ENCODE data around the genes TSPAN31, EEF1AKMT3 and MON2.

- PRO-cap: no peak
Observed at GRCh38 chr12:57619184-57619945, 8.1 kb downstream of the ARHGEF25 start.

- PRO-cap: no peak
Observed at GRCh38 chr12:57718909-57719319, 19.6 kb downstream of the AGAP2 start.

- PRO-cap: bidirectional peak, plus-strand start at chr12:57745001, minus-strand start at chr12:57744865
Observed at GRCh38 chr12:57744953-57745587, at the start of gene TSPAN31. TSPAN31 (plus strand) TSS chr12:57745039.

GRCh38 chr12:57746929-57747841 lies 2.3 kb downstream of the TSPAN31 start:
- PRO-cap: no peak

GRCh38 chr12:57765001-57765868 lies 1.6 kb downstream of the CYP27B1 start:
- PRO-cap: unidirectional peak, minus-strand start at chr12:57765501

- PRO-cap: no peak
Observed at GRCh38 chr12:57770868-57771413, 964 bp downstream of the METTL1 start.

DNA sequence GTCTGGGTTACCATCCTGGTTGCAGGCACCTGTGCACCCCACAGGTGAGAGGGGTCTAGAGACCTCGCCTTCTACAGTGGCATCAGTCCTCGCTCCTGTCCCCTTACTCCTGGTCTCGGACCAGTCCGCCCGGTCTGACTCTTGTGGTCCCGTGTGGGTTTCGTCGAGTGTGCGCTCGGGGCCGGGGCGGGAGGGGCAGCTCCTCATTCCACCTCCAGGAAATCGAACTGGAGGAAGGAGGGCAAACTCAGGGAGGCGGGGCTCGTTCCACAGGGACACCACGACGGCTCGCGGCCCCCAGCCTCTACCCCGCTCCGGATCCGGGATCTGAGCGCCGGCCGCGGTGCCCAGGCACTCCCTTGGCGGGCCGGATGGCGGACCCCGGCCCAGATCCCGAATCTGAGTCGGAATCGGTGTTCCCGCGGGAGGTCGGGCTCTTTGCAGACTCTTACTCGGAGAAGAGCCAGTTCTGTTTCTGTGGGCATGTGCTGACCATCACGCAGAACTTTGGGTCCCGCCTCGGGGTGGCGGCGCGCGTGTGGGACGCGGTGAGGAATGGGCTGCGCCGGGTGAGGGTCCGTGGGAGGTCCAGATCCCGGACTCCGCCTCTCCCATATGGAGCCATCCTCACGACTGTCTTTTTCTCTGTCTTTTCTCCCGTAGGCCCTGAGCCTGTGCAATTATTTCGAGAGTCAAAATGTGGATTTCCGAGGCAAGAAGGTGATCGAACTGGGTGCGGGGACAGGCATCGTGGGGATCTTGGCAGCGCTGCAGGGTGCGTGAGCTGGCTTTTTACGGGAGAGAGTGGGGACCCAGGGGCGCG lies at the start of gene EEF1AKMT3:
EEF1AKMT3 (plus strand) TSS at position 261 of the 823 bp plus-strand sequence.
- PRO-cap: bidirectional peak, plus-strand start at position 244 of the sequence, minus-strand start at position 224 of the sequence; unidirectional peak, minus-strand start at position 506 of the sequence

- PRO-cap: no peak
Observed at GRCh38 chr12:57826775-57827269, 8.3 kb upstream of the AVIL start.

GRCh38 chr12:57842421-57843066 lies 4.0 kb downstream of the CTDSP2 start:
- PRO-cap: no peak

DNA sequence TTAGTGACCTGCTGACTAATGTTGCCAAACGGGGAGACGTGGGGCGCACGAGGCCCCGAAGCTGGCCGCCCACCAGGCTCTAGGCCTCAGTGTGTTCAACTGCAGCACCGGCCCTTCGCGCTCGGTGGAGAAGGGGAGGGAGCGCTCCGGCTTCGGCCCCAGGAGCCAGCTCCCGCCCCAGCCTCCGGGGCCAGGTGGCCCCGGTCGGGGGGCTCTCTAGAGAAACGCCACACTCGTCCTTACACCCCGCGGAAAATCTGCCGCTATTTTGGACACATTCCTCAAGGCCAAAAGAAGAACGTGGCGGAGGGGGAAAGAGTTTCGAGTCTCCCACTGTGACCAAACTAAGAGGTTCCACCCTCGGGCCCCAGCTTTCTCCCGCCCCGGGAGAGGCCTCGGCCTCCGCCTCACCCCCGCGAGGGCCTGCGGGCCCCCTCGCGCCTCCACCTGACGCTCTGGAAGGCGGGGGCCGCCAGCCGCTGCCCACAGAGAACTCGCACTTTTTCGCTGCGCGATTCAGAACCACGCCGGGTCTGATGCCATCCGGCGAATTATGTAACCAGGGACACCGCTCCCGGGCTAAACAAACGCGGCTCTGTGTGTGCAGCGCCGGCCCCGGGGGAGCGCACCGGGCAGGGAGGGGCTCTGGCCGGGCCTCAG lies 1.4 kb downstream of the CTDSP2 start:
- PRO-cap: no peak

- PRO-cap: bidirectional peak, plus-strand start at chr12:57852808, minus-strand start at chr12:57852746
Observed at GRCh38 chr12:57852172-57853105, 5.9 kb upstream of the CTDSP2 start.

- PRO-cap: no peak
Observed at GRCh38 chr12:57873876-57875086, 27.8 kb upstream of the CTDSP2 start.

DNA sequence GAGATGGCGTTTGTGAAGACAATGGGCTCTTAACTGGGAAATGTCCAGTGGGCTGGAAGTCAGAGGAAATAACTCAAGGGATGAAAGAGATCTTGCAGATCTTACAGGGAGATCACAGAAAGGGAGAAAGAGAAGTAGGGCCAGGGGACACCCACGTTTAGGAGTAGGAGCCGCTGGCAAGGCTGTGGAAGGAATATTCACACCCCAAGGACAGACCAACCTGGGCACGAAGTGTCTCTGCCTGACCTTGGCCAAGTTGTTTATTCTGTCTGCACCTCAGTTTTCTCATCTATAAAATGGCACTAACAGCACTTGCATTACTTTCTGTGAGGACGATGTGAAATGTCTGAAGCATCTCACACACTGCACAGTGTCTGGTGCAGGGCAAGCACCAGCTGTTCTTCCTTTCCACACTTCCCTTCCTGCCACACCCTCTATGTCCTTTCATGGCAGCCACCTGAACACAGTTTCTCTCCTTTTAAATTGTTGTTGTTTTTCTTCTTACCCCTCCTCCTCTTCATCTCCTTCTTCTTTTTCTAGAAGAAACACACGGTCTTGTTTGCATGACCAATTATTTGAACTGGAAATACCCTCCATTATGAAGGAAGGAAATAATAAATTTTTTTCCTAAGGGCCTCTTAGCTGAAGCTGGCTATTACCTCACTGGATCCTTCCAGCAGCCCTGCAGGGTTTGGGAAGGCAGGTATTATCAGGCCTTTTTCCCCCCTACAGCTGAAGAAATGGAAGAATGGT lies 43.0 kb upstream of the ATP23 start:
- PRO-cap: unidirectional peak, minus-strand start at position 372 of the sequence

DNA sequence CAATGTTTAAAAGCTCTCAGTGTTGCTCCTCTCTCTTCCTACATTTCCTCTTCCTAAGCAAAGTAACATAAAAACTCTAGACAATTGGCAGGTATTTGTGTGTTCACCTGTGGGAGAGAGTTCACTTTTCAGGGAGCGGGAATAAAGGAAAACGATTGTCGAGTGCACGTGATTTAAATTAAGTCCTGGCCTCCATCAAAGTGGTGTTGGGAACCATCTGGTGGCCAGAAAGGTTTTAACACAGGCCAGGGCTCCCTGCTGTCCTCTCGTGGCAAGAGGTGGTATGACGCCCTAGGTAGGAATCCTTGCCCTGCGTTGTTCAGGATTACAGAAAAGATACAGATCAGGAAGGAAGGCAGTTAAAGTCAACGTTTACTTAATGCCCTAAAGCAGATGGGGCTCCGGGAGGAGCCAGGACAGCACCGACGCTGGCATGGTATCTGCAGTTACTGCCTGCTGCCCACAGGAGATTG lies 36.1 kb upstream of the ATP23 start:
- PRO-cap: no peak

DNA sequence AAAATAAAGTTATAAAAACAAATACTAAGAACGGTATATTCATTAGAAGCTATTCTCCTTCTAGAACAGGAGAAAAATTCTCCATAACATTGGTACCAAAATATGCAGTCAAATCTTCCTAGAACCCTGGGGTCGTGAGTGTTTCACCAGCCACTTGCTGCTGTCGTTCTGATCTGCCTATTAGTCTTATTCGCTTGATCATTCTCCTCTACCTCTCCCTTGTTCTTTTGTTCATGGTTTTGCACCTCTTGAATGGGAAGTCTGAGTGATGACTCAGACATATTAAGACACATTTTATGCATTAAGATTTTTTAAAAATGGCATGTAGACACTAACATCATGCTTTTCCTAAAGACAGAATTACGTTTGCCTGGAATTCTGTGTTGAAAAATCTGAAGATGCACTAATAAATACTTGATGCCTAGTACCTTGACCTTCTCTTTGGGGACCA lies 159.1 kb upstream of the LRIG3 start:
- PRO-cap: no peak

GRCh38 chr12:59531341-59531750 lies 64.5 kb upstream of the SLC16A7 start:
- PRO-cap: unidirectional peak, plus-strand start at chr12:59531482

GRCh38 chr12:60254674-60255076 lies 658.8 kb downstream of the SLC16A7 start:
- PRO-cap: unidirectional peak, minus-strand start at chr12:60254944

DNA sequence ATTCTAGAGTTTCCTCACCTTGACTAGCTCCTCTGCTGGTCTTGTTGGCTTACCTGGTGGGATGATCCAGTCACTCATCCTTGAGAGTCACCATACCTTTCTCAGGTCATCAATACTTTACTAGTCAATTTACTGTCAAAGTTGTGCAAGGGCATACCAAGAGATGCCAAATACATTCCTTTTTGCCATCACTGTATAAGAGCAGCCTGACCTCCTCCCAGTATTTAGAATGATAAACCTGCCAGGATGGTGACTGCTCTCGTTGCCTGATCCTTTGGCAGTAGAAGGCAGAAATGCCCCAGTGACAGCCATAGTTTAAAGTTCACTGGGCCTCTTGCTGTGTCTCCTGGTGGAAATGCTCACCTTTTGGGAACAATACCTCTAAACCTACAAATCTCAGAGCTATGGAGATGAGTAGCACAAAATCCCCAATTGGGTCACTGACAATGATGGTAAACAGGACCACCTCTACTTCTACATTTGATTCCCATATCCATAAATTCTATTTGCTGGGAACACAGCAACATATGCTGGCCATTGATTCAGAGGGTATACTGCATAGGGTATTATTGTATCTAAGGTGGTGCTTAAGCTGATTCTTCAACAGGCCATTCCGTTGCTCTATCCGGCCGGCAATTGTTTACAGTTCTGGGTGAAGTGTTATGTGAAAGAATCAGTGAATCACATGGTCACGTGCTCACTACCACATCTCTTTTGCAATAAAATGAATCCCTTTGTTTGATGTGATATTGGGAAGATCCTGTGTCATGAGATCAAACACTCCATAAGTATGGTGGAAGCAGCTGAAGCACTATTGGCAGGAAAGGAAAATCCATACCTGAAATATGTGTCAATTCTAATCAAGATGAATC lies 7.9 kb upstream of the USP15 start:
- PRO-cap: no peak

DNA sequence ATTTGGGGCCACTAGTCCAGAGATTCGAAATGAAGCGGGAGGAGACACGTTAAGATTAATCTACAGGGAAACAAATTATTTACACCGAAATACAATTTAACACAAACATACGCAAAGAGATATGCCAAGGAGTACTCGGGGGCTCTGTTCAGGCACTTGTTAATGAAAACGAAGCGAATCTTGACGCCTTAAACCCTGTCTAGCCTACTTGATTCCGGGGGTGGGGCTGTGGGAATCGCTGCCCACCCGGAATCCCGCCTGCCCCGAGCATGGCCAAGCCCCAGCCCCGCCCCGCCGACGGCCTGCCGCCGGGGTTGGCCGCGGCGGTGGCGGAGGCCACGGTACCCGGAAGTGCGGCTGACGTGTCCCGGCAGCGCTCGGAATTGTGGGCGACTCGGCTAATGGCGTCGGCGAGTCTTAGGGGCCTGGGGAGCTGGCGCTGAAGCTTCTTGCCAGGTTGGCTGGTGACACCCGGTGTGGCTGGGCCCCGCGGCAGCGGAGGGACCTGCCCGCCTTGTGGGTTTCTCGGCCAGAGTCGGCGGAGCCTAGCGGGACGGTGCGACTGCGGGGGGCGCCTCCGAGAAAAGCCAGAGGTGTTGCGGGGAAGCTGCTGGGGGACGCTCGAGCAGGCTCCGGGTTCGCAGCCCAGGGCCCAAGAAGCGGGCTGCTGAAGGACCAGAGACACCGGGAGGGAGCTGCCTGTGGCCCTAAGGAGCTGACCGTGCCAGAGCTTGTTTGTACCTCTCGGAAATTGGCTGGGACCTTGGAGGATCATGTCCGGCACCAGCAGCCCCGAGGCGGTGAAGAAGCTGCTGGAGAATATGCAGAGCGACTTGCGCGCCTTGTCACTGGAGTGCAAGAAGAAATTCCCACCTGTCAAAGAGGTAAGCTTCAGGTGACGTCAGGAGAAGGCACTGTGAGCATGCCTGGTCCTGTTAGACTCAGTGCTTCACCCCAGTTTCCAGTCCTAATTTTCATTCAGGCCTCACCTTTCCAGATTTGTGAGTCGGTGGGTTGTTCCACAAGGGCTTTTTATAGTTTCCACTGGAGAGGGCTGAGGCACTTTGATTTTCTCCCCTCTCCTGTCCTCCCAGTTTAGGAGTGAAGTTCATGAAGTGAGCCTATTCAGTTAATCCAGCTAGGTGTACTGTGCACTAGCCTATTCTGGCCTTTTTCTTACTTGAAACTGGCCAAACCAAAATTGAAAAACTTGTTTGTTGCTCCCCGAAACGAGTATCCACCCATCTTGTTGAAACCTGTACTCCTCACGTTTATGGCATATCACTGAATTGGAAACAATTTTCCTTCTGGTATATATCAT lies at the start of gene MON2:
MON2 (plus strand) TSS at position 392 of the 1,321 bp plus-strand sequence.
- PRO-cap: bidirectional peak, plus-strand start at position 392 of the sequence, minus-strand start at position 271 of the sequence; unidirectional peak, minus-strand start at position 850 of the sequence

DNA sequence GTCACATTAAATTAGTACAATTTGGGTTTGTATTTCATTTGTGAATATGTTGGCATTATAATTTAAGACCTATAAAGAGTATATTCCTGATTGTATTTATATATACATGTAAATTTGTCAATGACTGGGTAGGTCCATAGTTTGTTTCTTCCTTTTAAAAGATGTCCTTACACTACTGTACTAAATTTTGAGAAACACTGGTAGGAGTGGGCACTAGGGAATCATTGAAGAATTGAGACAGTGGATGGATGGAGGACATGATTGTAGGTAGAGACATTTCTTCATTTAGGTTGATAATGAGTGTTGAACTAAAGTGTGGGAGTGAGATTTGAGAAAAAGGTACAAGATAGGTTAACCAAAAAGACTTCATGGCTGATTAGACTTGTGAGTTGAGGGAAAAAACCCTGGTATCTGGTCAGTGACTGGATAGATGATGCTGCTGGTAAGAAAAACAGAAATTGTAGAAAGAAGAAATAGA lies 12.0 kb downstream of the MON2 start:
- PRO-cap: no peak